ENCODE measurements around the genes CCDC60 and GATC.

DNA sequence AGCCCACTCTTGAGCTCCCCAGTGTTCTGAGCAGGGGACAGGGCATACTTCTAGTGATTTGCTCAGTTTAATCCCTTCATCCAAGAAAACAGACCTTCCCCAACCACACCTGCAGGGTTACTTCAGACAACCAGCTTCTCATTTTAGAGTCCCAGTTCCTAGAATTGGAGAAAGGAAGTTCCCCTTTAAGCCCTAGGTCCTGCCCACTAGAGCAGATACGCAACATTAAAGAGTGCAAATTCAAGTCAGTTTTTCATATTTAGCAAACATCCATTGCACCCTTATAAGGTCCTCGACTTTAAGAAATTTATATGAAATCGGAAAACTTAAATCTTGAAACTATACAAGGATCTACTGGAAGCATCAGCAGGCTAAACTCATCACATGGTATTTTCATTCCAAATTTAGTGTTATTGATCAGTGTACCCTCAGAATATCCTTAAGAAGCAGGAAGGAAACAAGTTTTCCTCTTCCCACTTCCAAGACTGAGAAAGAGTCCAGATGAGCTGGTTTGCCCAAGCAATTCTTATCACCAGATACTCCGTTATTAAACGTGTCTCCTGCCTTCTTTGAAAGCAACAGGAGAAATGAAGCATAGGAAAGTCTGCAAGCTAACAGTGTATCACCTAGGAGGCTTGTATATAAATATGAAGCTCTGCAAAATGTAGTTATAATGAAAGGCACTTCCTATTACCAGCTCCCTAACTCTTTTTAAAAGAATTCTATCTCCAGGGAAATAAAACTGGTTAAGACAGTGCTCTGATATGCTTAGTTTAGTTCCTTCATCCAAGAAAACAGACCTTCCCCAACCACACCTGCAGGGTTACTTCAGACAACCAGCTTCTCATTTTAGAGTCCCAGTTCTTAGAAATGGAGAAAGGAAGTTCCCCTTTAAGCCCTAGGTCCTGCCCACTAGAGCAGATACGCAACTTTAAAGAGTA lies 4.0 kb upstream of the WSB2 start:
- PRO-cap = no peak

GRCh38 chr12:118137083-118137576 lies 1.2 kb downstream of the PEBP1 start:
- PRO-cap = no peak

- PRO-cap = no peak
Observed at GRCh38 chr12:118385828-118386515, 9.6 kb downstream of the SUDS3 start.

DNA sequence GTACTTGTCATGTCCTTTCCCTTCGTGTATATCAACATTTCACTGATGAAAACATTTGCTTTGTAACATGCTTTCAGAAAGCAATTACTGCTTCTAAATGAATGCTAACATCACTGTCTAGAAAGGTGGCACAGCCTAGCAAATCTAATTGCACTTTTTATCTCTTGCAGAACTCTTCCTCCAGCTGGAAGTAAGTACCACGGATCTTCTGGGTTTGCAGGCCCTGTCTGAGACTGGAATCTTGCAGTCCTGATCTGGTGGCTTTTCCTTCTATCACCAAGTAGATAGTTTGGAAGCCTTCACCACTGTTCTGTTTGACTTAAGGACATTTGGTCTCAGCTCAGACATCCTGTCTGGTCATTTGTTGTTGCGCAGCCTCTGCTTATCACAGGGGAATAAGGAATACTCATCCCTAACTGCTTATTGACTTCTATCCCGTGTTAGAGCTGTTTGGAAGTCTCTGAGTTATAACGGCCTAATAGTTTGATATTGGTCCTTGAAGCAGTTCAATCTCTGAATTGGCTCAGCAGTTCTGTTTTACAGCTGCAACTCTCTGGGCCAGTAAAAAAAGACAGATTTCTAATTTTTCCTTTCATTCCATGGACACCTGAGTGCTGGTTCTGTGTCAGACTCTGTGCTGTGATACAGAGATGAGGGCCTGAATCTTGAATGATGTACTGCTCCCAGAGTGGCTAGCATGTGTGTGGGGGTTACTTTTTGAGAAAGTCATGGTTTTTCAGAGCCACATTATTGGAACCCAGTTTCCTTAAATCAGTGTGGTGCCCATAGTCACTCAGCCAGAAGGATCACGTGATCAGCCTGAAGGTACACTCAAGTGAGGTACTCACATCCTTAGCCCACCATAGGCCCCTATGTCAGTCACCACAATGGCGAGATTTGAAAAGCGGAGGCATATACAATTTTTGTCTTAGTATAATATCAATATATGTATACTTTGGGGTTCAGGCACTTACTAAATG lies 13.7 kb downstream of the SUDS3 start:
- PRO-cap = no peak

- PRO-cap = no peak
Observed at GRCh38 chr12:119153299-119154436, 25.1 kb upstream of the HSPB8 start.

DNA sequence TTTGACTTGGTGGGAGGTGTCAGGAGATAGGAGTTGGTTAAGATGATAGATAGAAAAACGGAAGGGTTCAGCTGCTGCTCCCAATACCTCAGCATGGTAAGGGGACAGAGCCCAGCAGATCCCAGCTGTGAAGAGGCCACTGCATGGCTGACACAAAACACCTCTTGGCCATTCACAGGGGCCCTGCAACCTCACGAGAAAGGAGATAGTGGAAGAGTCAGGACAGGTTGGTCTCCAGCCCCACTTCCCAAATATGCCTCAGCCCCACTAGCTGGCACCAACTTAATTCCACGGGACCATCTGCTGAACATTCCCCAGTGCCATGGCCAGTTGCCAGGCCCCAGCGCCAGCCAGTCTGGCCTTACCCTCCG lies 21.3 kb upstream of the HSPB8 start:
- PRO-cap = no peak

DNA sequence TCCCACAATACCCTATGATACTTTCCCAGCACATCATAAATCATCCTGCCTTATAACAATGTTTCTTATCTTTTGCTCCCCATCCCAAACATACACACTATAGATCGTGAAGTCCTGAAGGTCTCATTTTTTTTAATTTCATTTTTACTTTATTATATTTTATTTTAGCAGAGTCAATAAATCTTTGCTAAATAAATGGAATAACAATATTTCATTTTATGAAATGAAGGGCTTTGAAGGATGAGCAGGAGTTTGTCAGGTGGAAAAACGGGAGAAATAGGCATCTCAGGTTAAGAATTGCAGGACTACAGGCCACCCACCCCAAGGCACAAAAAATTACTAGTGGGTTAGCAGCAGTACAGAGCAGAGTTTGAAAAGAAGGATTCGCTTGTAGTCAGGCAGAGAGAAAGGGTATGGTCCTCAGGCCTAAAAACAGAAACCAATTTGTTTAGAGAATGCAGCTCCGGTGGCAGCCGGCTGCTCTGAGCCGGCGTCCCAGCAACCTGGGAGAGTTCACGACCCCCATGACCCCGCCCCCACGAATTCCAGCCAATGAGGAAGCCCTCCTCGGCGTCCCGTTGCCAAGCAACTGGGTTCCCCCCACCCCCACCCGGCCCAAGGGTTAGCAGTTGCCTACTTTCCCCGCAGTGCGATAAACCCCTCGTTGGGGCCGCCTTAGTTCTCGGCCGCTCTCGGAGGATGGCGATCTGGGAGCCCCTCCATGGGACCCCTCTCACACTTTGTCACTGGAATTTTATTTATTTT lies at the start of gene CCDC60:
Gene CCDC60 (plus strand): TSS at position 645 of the 765 bp plus-strand sequence.
- PRO-cap = no peak

GRCh38 chr12:119423294-119423750 lies 88.8 kb downstream of the CCDC60 start:
- PRO-cap = no peak

- PRO-cap = unidirectional peak, minus-strand start at chr12:119594963
Observed at GRCh38 chr12:119594740-119595400, 1.3 kb downstream of the TMEM233 start.

- PRO-cap = no peak
Observed at GRCh38 chr12:119682427-119683212, 14.7 kb downstream of the PRKAB1 start.

- PRO-cap = no peak
Observed at GRCh38 chr12:119687386-119688423, 19.8 kb downstream of the PRKAB1 start.

- PRO-cap = no peak
Observed at GRCh38 chr12:119988341-119988657, 737 bp upstream of the BICDL1 start.

- PRO-cap = no peak
Observed at GRCh38 chr12:120144095-120144958, 27.8 kb upstream of the RAB35 start.

DNA sequence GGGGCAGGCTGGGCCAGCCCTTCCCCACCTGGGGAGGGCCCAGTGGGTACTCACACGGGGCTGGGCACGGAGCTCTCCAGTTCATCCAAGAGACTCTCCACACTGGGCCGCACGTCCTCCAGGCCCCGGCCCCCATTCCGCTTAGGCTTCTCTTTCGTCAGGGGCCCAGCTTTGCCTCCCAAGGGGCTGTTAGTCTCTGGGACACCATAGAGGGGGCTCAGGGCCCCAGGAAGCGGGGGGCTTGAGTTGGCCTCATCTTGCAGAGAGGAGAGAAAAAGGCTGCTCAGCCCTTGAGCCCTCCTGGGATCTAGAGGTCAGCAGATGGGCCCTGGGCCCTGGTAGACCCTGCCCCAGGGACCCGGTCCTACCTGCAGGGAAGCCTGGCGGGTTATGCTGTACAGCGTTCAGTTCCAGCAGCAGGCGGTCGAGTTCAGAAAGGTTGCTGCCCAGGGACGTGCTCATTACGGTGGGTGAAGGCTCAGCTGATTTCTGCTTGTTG lies 21.6 kb upstream of the RPLP0 start:
- PRO-cap = no peak

DNA sequence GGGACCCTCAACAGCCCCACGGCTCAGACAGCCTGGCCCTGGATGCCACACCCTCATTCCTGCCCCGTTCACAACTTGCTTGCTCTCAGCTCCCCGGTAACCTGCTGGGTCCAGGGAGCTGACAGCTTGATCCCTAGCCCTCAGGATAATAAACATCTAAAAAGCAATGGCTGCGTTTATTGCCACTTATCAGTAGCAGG lies 24.2 kb upstream of the RPLP0 start:
- PRO-cap = no peak

DNA sequence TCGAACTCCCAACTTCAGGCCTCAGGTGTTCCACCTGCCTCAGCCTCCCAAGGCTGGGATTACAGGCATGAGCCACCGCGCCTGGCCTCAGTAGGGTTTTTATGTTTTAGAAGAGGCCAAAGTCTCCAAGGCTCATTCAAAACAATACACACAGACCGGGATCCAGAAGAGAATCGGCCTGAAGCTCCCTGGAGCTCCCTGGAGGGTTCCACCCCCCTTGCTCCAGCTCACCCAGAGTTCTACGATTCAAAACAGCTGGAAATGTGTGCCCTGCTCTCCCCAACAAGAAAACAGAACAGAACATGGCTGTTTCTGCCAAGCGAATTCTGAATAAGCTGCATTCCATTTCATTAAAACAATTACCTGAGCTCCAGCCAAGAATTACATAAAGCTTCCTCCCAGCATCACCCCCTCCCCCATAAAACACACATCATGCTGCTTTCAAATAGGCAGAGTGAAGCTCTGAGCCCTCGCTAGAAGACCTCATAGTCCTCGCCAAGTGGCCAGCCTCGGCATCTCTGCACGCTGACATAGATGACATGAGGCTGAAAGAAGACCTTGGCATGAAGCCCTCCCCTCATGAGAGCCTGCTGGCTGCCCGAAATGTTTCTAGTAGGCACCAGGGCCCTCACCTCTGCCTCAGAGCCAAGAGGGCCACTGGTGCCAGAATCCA lies 8.5 kb downstream of the PXN start:
- PRO-cap = bidirectional peak, plus-strand start at position 486 of the sequence, minus-strand start at position 325 of the sequence

DNA sequence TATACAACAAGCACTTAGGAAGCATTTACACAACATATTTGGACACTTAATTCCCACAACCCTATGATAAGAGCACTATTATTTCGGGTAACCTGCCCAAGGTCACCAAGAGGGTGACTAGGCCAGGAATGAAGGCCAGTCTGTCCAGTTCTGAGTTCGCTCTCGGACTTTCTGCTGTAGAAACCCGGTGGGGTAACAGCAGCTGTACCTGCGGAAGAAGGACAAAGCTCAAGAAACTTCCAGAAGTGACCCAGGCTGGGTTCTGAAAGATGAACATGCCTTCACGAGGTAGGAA lies 10.8 kb downstream of the PLA2G1B start:
- PRO-cap = no peak

DNA sequence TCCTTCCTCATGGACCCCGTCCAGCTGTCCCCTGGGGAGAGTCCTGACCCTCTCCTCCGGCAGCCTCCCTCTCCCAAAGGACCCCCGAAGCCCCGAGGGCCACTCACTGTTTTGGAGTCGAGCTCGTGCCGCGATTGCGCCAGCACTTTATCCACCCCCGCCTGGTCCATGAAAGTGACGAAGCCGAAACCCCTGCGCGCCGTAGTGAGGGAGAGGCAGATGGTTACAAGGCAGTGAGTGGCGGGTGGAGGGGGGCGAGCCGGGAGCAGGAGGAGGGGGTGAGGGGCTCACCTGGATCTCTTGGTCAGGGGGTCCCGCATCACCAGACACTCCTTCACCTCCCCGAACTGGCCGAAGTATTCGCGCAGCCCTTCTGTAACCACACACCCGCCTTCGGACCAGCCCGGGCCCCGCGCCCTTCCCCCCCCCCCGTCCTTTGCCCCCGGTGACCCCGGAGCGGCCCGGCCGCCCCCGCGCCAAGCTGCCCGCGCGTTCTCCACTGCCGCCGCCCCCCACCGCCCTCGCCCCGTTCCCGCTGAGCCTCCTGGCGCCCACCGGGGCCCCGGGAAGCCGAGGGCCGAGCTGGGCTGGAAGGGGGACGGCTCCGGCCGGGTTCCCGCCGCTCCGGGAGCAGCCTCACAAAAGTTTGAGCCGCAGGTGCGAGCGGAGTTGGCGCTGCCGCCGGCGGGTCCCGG lies 916 bp downstream of the MSI1 start:
- PRO-cap = no peak

GRCh38 chr12:120446275-120447289 lies at the start of gene GATC:
GATC (plus strand) TSS chr12:120446444.
- PRO-cap = bidirectional peak, plus-strand start at chr12:120446459, minus-strand start at chr12:120446409; unidirectional peak, minus-strand start at chr12:120446703

- PRO-cap = no peak
Observed at GRCh38 chr12:120453483-120453733, 7.2 kb downstream of the GATC start.

Data from bile duct (tissue), 1 donor.